HL-60 (cell line): ENCODE data around the genes NIBAN3 and UNC13A.

- RRBS: 66% methylated on average over 16 of the region's 40 CpGs
These were observed 9.5 kb downstream of the ABHD8 start for GRCh38 chr19:17293527-17294389.

DNA sequence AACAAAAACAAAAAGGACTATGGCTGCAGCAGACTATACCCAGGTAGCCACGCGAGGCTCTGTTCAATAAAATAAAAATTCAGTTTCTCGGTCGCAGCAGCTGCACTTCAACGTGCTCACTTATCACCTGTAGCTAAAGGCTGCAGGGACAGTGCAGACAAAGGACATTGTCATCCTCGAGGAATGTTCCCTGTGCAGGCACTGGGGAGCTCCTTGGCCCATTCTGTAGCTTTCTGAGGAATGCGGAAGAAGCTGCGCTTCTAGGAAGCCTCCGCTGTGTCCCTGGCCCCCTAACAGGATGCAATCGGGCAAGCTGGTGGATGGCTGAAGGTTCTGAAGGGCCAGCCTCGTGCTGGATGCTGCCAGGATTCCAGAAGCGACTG lies 8.1 kb downstream of the ANO8 start:
- RRBS: no CpG with 5 or more reads among the region's 12 CpGs

DNA sequence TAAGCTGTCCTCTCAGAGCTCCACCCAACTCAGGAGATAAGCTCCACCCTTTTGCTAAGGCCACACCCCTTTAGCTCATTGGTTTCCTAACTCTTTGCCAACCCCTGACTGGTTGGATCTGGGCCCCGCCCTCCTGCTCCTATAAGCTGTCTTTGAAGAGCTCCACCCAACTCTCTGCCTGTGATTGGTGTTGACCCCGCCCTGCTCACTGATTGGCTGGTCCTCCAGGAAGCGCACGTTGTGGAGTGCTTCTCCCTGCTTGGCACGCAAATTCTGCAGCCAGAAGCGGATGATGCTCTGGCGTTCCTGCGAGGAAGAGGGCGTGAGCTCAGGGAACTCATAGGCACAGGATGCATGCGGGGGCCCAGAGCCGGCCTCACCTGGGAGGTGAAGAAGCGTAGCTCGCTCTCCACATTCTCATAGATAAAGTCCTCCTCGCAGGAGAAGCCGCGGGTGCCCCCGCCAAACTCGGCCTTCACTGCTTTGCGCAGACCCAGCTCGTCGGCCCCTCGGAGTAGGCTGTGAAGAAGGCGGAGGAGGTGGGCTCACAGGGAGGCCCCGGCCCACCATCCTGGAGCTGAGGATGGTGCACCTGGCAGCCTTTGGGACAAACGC lies 1.8 kb downstream of the ANO8 start:
- RRBS: no CpG with 5 or more reads among the region's 25 CpGs

DNA sequence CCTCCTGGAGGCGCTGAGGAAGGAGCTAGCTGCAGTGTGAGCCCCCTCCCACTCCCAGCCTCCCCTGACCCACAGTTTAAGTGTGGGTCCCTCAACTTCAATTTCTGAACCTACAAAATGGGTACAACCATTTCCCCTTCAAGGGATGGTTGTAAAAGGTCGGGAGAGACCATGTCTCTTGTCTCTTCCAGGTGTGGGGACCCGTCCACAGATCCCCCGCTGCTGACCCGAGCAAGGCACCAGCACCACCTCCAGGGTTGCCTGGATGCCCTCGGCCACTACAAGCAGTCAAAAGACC lies 3.9 kb downstream of the GTPBP3 start:
- RRBS: no CpG with 5 or more reads among the region's 6 CpGs

DNA sequence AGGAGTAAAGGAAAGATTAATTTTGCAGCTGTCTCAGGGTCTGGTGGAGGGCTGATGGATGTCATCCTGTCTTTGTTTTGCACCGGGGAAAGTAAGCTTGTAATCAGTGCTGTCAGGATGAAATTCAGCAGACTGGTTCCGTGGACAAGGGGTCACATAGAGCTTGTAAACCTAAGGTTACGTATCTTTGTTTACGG lies 7.2 kb upstream of the MVB12A start:
- RRBS: no CpG with 5 or more reads among the region's 4 CpGs

- RRBS: 100% methylated on average over 3 of the region's 24 CpGs
These were observed 1.8 kb upstream of the SLC27A1 start for GRCh38 chr19:17468321-17469123.

DNA sequence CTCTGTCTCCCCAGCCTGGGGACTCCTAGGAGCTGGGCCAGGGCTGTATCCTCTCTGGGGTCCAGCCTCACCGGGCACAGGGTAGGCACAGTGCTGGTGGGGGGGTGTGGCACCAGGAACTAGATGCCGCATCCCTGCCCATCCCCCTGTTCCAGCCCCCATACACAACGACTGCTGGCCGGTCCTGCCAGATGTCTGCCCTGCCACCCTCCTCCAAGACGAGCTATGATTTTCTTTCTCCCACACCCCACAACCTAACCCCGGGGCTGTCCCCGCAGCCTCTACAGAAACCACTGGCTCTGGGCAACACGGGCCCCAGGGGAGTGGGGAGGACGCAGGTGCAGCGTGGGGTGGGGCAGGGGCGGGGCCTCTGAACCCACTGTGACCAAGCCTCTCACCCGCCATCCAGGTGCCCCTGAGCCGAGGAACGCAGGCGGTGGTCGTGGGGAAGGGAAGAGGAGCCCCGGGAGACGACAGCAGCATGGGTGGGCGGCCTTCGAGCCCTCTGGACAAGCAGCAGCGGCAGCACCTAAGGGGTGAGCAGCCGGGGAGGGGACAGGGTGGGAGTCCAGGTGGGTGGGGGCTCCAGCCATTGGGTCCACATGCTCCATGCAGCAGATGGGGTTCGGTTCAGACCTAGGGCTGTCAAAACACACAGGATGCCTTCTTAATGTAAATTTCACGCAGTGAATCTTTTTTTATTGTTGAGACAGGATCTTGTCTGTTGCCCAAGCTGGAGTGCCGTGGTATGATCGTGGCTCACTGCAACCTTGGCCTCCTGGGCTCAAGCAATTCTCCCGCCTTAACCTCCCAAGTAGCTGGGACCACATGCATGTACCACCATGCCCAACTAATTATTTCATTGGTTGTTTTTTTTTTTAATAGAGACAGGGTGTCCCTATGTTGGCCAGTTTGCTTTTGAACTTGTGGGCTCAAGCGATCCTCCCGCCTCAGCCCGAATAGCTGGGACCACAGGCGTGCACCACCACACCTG lies at the start of gene NIBAN3:
Gene NIBAN3 (plus strand): TSS at position 408 of the 994 bp plus-strand sequence.
- RRBS: 54% methylated on average over 10 of the region's 31 CpGs

- RRBS: 8% methylated on average over 15 of the region's 57 CpGs
These were observed at the start of gene UNC13A for GRCh38 chr19:17688065-17688894. Gene UNC13A (minus strand): TSS chr19:17688354.

- RRBS: no CpG with 5 or more reads among the region's 23 CpGs
These were observed 19.2 kb upstream of the B3GNT3 start for GRCh38 chr19:17775645-17776136.

DNA sequence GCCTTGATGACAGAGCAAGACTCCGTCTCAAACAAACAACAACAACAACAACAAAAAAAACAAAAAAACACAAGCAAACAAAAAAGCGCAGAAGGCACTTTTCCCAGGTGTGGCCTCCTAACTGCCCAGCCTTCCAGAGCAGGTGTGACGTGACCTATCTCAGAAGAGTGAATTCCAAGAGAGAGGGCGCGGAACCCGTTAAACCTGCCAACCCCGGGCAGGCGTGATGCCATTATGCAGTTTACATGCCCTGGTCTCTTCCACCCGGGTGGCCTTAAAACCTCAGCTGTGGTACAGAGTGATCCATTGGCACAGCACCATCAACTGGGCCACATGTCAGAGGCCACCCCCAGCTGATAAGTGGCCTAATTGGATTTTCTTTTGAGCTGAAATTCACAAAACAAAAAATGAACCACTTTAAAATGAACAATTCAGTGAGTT lies 3.7 kb upstream of the B3GNT3 start:
- RRBS: 50% methylated on average over 3 of the region's 9 CpGs

DNA sequence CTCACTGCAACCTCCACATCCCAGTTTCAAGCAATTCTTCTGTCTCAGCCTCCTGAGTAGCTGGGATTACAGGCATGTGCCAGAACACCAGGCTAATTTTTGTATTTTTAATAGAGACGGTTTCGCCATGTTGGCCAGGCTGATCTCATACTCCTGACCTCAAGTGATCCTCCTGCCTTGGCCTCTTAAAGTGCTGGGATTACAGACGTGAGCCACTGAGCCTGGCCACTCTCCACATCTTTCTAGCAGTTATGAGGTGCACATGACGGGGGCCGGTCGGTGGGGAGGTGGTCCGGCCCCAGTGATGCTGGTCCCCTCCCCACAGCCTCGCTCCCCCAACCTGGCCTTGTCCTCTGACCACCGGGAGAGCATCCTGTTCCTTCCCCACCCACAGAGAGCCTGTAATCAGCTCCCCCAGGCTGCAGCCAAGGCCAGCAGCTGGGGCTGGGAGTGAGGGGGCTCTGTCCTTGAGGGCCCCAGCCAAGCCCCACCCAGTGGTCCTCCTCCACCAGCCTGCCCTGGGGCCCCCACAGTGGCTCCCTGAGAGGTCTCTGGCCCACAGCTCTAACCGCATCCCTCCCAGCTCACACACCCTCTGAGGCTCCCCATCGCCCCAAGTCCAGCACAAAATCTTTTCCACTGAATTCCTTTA lies 3.0 kb upstream of the INSL3 start:
- RRBS: 49% methylated on average over 3 of the region's 11 CpGs

DNA sequence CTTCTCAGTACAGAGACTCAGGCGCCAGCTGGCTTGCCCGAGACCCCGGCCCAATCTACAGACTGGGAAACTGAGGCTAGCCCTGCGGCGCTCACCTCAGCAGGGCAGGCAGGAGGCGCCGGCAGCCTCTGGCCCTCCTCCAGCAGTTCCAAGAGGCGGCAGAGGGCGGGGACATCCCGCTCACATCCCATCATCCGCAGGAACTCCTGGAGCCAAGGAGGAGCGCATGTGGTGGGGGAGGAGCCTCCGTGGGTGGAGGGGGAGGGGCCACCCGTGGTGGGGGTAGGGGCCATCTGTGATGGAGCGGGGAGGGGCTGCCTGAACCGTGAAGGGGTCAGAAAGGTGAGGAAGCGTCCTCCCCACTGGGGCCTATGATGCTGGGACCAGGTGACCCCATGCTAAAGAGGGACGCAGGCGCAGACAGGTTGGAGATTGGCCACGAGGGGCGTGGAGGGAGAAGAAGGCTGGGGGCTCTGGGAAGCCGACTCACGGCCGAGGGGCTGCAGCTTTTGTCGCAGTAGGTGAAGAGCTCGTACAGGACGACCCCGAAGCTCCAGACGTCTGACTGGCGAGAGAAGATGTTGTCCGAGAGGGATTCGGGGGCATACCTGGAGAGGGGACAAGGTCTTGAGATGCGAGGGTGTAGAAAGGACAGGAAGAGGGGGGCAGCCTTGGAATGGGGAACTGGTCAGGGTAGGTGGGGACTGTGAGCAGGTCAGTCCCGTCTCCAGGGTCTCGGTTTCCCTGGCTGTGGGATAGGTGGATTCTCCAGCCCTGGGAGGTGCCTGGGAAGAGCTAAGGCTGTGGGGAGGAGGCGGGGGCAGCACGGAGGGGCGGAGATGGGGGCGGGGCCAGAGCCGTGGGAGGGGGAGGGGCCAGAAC lies 8.9 kb upstream of the INSL3 start:
- RRBS: 71% methylated on average over 5 of the region's 40 CpGs

GRCh38 chr19:17932418-17932792 lies 410 bp upstream of the CCDC124 start:
- RRBS: 3% methylated on average over 3 of the region's 24 CpGs

DNA sequence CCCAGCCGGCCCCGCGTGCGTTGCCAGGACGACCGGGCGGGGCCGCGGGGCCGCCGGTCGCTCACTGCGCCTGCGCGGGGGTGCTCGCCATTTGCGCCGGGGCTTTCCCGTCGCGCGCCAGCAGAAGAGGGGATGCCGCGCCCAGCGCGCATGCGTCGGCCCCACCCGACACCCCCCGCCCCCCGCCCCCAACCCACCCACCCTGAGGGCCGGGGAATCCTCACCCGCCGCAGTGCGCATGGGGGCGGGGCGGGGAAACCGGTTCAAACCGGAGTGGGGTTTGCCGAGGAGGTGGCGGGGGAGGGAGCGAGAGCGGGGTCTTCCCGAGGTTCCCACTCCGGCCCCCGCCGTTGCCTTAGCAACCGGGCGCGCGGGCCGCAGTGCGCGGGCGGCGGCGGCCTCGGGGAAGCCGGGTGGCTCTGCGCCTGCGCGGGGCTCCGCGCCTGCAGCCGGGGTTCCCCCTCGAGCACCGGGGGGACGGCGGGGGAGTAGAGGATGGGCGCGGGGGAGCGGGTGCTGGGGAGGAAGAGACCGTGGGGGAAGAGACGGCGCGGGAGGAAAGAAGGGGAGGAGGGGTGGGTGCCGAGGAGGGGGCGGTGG lies 15.2 kb downstream of the CCDC124 start:
- RRBS: 3% methylated on average over 44 of the region's 78 CpGs

DNA sequence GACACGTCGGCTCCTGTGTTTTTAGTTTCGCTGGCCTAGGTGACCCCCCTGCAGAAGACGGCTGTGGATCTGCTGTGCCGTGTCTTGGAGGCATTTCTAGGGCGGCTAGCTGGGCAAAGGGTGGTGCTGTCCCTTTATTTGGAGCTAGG lies 16.9 kb downstream of the CCDC124 start:
- RRBS: no CpG with 5 or more reads among the region's 6 CpGs

GRCh38 chr19:17982903-17983318 lies 16.0 kb downstream of the KCNN1 start:
- RRBS: no CpG with 5 or more reads among the region's 12 CpGs

DNA sequence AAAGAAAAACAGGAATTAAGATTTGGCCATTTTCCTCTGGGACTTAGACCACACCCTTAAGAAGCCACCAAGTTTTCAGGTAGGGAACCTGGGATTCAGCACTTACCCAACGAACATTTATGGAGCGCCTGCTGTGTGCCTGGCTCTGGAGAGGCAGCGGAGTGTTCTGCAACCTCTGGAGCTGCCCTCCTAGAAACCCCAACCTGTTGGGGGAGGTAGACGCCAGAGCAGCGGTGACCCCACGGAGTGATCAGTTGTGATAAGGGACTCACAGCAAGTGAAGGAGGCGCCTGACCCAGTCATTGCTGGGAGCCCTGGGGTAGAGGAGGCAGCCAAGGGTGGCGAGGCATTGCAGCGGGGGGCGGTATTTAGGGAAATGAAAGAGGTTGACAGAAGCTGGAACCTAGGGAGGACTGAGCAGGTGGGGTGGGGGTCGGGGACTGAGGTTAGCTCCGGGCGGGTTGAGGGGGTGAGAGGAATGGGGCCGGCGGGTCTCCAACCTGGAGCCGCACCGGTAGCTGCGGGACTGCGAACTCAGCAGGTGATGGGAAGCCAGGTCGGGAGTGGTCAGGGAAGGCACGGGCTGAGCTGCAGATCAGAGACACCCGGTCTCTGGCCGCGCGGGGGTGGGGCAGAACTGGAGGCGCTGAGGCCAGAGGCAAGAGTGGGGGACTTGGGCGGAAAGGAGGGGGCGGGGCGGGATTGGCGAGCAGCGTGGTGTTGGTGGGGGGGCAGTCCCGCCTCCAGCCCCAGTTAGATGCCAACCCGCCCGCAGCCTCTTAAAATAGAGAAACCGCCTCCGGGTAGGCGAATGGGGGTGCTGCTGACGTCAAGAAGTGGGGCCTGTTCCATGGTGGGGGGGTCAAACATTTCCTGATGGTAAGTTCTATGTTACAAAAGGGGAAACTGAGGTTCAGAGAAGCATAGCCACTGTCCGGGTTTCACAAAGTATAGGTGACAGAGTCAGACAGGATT lies 1.4 kb downstream of the MAST3 start:
- RRBS: 7% methylated on average over 5 of the region's 39 CpGs

DNA sequence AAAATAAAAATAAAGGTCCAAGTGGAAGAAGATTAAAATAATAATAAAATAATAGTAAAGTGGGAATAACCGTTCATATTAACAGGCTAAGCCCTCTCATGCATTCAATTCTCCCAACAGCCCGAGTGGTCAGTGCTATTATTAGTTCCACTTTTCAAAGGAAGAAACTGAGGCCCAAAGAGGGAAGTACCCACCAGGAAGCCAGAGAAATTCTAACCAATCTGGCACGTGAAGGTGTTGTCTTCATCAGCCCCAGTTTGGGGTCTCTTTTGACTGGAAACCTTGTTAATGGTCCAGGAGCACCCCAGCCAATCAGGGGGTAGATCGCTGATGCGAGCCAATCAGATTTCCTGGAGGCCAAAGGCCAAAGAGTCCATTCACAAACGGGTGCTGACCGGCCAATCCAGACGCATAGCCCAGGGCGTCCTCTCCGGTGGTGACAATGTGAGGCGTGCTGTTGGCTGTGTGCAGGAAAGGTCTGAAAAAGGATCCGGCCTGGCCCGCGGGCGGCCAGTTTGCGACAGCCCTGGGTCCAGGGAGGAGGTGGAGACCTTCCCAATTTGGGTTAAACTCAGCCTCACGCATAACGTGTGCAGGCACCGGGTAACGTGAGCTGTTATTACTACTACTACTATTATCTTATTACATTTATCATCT lies 3.0 kb downstream of the MAST3 start:
- RRBS: 92% methylated on average over 8 of the region's 20 CpGs

GRCh38 chr19:18119075-18120220 lies 21.9 kb downstream of the MAST3 start:
- RRBS: no CpG with 5 or more reads among the region's 28 CpGs

GRCh38 chr19:18153946-18154701 lies 1.2 kb downstream of the PIK3R2 start:
- RRBS: no CpG with 5 or more reads among the region's 20 CpGs